ENCODE results near the gene ID4.

DNA sequence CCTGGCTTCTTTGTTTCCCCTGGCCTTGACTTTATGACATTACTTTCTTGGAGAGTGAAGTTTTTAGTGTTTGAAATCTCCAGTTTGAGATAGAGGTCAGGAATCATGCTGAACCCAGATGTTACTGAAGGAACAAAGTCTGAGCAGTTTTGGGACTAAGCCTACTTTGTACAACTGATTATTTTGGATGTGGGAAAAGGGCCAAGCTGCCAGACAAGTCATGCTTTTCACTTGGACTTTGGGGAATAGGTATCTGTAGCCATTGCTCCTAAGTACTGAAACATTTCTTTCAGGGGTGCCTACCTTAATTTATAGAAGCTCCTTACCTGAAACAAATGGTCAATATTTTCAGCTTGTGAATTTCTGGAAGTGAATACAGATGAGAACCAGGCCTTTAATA, 2.4 kb downstream of the RNF144B start:
- PRO-cap: no peak

- PRO-cap: no peak
Observed at GRCh38 chr6:19180546-19181307, 656.4 kb upstream of the ID4 start.

DNA sequence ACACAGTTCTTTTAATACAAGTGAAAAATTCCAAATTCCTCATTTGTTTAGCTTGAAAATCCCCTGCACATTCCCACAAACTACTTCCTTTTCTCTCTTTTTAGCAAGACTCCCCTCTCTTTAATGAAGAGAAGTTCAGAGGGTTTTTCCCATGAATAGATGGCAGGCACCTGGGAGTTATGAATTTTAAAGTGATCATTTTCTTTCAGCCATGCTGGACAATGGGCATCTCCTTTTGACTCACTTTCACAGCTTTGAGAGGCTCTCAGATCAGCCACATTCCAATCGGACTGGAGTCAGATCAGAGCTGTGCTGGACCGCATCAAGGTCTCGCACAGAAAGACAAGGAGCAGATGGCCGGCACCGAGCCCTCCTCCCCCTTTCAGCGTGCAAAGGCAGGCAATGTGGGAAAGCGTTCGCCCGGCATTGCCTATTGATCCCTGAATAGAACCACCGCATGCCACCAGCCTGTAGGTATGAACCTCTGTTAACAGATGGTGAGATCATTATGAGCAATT, 117.7 kb upstream of the ID4 start:
- PRO-cap: no peak

GRCh38 chr6:19764818-19765021, 72.5 kb upstream of the ID4 start:
- PRO-cap: no peak

DNA sequence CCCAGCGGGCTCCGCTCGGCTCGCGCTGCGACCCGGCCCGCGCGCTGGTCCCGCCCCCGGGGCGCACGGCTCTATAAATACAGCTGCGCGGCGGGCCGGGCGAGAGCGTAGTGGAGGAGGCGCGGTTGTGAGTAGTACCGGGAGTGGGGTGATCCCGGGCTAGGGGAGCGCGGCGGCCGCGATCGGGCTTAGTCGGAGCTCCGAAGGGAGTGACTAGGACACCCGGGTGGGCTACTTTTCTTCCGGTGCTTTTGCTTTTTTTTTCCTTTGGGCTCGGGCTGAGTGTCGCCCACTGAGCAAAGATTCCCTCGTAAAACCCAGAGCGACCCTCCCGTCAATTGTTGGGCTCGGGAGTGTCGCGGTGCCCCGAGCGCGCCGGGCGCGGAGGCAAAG, at the start of gene ID4:
Gene ID4, plus strand, starts transcription at position 102 of the 393 bp plus-strand sequence.
- PRO-cap: bidirectional peak, plus-strand start at position 102 of the sequence, minus-strand start outside the sequence

DNA sequence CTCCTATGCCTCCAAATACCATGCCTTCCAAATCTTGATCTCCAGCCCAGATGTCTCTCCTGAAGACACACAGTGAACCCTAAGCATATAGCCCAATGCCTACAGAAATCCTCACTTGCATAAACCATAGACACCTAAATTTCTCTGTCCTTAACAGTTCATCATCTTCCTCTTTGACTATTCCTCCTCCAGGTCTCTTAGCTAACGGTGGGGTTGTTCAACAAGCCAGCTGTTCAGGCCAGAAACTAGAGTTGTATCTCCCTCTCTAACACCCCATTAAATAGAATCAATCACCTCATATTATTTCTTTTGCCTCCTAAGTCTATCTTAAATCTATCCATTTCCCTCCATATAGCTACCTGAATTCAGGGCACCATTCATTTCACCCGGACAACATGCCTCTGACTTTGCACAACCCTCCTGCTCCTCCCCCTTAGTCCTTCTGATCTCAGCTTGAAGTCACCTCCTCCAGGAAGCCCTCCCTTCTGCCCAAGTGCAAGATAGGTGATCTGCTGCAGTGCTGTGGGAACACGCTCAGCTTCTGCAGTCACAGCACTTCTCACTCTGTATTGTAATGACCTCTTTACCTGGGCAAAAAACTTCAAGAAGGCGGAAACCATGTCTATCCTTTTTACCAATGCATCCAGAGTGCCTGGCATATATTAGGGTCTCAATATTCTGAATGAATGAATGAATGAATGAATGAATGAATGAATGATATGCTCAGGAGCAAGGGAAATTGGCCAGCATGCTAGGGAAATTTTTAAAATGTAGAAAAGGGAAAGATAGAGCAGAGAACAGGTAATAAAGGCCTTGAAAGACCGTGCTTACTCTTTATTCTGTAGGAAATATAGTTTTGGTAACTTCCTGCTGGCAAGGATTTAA, 41.8 kb downstream of the MBOAT1 start:
- PRO-cap: no peak

DNA sequence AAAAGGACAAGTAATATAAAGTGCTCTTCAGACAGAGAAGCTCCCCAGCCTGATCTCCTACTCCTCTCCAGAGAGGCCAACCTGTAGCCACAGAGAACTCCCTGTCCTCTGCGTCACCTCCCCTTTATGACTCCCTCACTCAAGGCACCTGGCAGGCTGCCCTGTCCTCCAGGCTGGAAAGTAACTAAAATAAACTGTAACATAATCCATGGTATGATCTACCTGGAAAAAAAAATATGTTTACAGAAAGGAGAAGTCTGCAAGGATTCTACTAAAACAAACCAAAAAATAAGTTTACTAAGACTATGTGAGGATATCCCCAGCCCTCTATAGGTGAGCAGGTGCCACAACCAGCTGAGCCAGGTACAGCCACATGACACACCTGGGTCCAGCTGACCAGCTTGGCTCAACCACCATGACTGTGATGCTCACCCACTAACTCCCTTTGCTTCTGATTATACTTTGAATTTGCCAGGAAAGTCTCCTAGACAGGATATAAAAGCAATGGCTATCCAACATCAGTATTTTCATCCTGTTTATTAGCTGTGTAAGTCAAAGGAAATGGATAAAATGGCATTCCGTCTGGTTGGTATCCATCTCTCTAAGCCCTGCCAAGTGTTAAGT, 29.2 kb downstream of the MBOAT1 start:
- PRO-cap: no peak

- PRO-cap: no peak
Observed at GRCh38 chr6:20203487-20204576, 8.4 kb downstream of the MBOAT1 start.

- PRO-cap: no peak
Observed at GRCh38 chr6:20533889-20534252, 386 bp upstream of the CDKAL1 start.

GRCh38 chr6:20877194-20877795, 343.0 kb downstream of the CDKAL1 start:
- PRO-cap: no peak

DNA sequence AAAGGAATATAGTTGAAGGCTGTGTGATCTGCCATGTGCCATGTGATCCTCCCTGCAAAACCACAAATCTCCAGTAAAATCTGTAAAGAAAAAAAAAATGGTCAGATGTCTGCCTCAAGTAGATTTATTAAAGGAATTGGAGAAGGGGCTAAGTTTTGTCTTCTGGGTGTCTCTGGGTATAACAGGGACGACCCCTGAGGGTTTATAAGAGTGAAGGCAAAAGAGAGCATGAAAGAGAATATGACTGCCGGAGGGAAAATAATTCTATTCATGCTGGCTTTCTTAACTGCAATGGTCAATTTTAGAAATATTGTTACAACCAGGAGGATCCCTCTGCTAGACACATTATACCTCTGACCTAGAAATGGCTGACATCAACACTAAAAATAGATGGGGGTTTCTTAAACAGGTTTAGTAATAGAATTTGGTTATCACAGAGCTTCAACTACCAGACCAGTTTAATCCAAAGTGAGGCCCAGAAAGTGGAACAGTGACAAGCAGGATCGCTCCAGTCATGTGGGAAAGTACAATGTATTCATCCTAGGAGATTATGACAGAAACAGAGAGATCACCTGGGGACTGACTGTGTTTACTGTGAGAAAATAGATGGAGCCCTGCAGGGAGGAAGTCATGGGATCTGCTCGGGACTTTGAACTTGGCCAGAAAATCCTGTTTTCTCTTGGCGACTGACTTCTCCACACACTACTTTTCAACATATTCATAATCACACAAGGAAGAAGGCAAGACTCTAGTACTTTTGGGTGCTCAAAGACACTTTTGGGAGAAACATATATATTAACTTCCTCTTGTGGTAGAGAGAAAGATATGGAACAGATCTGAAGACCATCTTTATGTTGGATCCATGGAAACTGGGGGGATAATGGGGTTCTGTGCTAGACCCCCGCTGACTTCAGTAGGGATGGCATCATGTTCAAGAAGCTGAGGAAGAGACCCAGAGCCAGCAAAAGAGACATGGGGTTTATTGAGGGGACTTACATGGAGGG, 238.8 kb upstream of the SOX4 start:
- PRO-cap: no peak

DNA sequence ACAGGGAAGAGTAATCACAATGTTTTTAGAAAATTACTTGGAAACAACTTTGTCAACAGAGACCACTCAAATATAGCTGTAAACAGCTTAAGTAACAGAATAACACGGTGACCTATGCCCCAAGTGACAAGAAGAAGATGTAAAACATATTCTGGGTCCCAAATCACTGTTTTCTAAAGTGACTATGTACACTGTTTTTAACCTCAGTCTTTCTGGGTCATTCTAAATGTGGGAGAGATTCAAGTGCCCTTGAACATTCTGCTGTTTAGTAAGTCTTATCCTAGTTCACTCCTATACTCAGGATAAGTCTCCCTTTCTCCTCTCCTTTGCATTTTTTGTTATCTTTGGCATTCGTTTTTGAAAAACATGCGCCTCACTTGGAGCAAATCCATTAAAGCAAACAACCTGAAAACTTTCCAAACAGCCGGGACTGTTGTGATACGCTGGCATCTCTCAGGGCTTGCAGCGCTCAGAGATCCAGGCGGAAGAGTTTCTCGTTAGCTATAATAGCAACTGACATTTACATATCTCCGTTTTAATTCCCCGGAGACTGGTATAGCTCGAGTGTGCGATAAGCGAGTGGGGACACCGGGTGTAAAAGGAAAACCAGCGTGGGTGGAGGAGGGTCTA, 114.5 kb upstream of the SOX4 start:
- PRO-cap: no peak

DNA sequence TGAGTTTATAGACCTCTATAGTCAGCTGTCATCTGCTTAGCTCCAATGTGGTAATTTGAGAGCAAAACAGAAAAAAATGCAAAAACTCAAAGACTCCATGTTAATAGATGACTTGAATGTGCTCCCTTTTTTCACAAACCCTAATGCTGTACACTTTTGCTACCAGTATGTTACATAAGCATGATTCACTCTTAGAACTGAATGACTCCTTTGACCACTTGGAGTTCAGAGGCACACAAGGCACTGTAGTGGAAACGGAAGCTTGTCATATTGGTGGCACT, 55.2 kb upstream of the SOX4 start:
- PRO-cap: no peak

DNA sequence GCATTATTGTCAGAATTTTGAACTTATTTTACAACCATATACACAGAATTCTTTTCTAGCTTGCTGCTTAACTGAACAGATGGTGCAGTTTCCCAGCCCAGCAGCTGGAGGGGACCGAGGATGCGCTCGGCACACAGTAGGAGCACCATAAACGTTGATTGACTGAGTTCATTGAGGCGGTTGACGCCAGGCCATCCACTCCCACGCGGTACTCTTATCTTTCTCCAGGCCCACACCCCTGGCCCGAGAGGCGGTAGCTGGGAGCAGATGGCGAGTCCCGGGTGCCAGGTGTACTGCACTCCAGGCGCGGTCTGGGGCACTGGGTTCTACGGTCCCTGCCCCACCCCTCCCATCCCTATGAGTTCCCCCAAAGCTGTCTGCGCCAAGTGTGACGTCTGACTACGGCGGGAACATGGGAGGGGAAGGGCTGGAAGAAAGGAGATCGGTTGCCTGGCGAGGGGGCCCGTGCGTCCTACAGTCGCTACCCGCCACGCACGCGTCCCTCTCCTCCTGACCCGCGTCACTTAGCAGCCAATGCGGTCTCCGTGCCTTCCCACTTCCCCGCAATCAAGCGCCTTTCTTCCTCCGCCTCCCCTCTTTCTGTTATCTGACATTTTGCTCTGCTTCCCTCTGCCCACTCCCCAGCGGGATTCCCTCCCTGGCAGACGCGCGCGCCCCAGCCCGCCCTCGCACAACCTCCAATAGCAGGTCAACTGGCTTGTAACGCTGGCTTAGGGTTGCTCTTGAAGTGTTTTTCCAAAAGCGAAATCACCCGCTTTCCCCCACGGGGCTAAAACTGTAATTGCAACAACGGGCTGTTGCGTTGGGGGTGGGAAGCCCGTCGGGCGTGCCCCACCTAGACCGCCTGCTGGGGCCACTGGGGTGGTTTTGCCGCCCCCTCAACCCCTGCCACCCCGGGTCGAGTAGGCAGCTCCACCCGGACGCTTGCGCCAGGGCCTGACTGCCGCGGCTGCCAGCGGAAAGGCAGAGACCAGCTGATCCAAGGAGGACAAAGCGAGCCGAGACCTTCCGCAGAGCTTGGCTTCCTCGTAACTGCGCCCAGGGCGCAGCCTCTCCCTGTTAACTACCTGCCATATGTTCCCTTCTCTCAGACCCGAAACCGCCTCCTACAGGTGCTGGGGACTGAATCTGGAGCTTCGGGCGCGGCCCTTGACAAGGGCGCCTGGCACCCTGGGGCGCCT, 6.3 kb upstream of the SOX4 start:
- PRO-cap: unidirectional peak, plus-strand start at position 440 of the sequence

GRCh38 chr6:21594129-21594347, 487 bp downstream of the SOX4 start:
- PRO-cap: no peak

- PRO-cap: unidirectional peak, plus-strand start at chr6:21987691
Observed at GRCh38 chr6:21987453-21987874, 309.4 kb downstream of the PRL start.

GRCh38 chr6:23650583-23651277, 475.3 kb upstream of the NRSN1 start:
- PRO-cap: no peak

DNA sequence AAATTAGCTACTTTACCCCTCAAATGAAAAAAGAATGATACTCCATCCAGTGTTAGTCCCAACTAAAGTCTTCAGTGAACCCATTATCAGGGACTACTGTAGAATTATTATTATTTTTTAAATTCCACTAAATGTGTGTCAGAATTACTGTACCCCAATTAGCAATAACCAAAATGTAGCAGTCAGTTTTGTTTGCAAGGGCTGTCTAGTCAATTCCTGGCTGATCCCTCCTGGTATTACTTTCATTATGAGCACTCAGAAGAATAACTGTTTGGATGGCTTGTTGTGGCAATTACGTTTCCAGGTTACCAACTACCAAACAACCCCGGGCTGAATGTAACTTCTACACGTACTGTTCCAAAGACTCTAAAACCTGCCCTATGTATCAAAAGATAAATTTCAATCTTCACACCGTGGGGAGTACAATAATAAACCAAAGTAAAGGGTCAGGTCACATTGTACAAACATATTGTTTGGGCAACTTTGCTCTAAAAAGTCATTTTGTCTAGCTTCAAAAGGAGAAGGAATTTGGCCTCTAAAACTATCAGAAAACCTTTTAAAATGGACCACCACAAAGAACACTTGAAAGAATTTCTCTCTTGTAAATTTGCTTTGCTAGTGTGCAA, 27.8 kb downstream of the DCDC2 start:
- PRO-cap: no peak

DNA sequence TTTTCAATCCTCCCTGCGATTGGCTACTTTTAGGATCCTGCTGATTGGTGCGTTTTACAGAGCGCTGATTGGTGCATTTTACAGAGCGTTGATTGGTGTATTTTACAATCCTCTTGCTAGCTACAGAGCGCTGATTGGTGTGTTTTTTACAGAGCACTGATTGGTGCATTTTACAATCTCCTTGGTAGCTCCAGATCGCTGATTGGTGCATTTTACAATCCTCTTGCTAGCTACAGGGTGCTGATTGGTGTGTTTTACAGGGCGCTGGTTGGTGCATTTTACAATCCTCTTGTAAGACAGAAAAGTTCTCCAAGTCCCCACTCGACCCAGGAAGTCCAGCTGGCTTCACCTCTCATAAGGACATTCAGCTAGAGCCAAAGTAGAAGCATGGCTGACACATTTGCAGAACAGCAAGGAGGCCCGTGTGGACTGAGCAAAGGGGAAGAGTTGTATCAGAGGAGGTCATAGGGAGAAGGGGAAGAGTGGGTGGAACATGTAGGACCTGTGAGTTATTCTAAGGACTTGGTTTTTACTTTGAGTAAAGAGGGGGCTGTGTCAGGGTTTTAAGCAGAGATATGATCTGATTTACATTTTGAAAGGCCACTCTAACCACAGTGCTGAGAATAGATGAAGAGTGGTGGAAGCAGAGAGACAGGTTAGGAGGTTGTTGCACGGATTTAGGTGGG, 2.6 kb downstream of the ALDH5A1 start:
- PRO-cap: no peak

GRCh38 chr6:24522515-24523165, 27.9 kb downstream of the ALDH5A1 start:
- PRO-cap: no peak